Neural cell (in vitro differentiated cells): ENCODE results near the genes NDUFB3 and CASP8.

DNA sequence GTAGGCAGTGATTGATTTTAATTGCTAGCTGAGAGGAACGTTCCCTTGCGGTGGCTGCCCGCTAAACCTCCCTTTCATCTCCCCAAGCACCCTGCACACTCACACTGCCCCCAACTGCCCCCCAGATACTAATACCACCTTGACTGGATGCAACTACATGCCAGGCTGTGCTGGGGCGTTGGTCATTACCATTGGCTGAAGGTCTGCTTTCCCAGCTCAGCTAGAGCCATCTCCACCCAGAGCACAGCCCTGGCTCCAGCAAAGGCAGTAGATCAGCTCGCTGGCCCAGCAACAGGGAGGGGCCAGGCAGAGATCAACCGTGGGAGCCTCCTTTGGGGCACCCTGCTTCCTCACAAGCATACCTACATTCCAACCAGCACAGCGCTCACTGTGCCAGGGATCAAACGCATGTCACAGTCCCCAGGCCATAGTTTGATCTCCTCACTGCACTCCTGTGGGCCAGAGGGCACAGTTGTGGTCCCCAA is 70.3 kb upstream of the BZW1 start:
- RAMPAGE, long total RNA: no peak

DNA sequence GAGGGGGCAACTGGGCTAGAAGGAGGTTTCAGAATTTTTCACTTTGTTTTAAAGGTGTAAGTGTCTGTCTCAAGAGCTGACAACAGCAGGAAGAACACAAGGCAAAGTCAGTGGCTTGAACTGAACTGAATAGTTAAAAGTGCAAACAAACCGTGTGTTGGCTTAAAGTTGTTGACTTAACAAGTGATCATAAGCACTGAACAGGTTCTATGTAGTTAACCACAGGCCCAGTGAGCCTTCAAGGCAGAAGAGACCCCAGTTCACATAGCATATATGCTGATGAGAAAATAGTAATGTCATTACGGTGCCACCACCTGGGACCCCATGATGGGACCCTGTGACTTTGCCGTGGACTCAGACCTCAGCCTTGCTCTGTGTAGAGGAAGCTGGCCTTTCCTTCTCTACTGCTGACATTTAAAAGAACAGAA is 69.9 kb upstream of the BZW1 start:
- RAMPAGE, long total RNA: no peak

- RAMPAGE, long total RNA: no peak
These were observed 54.8 kb upstream of the BZW1 start for GRCh38 chr2:200756675-200757483.

GRCh38 chr2:200766146-200766513 is 45.6 kb upstream of the BZW1 start:
- RAMPAGE, long total RNA: no peak

DNA sequence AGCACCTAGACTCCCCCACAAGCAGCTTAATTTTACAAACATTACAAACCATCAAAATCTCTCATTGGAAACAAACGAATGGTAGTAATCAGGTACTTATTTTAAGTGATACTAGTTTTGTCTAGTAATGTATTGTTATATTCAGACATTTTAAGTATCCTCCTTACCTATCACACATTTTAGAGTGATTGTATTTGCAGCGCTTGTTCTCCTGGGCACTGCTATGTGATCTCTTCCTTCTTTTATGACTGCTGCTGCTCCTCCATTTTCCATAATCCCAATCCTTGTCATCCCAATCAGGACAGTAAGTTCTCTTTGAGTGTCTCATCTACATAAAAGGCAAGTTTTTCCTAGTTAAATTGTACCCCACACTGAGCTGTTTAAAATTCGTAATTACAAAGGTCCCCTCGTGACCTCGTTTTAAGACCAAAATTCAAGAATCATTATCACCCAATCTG is 2.9 kb downstream of the CLK1 start:
- RAMPAGE, long total RNA: no peak

GRCh38 chr2:200889803-200890014 is 538 bp downstream of the NIF3L1 start:
- RAMPAGE, long total RNA: no peak

DNA sequence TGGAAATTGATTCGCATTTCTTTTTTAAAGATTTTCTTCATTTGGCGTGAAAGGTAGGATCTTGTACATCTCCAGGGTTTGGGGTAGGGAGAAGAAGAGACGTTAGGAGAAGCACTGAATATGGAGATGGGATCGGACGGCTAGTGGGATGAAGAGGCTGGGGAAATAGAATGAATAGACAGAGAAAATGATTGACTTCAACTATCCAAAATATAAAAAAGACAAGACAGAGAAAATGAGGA is 787 bp upstream of the ORC2 start:
- RAMPAGE, long total RNA: no peak

DNA sequence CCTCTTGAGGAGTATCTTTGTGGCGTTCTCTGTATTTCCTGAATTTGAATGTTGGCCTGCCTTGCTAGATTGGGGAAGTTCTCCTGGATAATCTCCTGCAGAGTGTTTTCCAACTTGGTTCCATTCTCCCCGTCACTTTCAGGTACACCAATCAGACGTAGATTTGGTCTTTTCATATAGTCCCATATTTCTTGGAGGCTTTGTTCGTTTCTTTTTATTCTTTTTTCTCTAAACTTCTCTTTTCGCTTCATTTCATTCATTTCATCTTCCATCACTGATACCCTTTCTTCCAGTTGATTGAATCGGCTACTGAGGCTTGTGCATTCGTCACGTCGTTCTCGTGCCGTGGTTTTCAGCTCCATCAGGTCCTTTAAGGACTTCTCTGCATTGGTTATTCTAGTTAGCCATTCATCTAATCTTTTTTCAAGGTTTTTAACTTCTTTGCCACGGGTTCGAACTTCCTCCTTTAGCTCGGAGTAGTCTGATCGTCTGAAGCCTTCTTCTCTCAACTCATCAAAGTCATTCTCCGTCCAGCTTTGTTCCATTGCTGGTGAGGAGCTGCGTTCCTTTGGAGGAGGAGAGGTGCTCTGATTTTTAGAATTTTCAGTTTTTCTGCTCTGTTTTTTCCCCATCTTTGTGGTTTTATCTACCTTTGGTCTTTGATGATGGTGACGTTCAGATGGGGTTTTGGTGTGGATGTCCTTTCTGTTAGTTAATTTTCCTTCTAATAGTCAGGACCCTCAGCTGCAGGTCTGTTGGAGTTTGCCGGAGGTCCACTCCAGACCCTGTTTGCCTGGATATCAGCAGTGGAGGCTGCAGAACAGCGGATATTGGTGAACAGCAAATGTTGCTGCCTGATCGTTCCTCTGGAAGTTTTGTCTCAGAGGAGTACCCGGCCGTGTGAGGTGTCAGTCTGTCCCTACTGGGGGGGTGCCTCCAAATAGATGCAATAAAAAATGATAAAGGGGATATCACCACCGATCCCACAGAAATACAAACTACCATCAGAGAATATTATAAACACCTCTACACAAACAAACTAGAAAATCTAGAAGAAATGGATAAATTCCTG is 36.0 kb downstream of the HYCC2 start:
- RAMPAGE, long total RNA: no peak

GRCh38 chr2:201071475-201072416 is at the start of gene NDUFB3:
NDUFB3 (plus strand) TSS chr2:201072001.
- RAMPAGE, long total RNA: start-site peak on the minus strand at chr2:201071567-201071676, 4,325 and 2,895 reads in 2 replicates; start-site peak on the plus strand at chr2:201071989-201072047, 1,298 and 1,110 reads in 2 replicates

DNA sequence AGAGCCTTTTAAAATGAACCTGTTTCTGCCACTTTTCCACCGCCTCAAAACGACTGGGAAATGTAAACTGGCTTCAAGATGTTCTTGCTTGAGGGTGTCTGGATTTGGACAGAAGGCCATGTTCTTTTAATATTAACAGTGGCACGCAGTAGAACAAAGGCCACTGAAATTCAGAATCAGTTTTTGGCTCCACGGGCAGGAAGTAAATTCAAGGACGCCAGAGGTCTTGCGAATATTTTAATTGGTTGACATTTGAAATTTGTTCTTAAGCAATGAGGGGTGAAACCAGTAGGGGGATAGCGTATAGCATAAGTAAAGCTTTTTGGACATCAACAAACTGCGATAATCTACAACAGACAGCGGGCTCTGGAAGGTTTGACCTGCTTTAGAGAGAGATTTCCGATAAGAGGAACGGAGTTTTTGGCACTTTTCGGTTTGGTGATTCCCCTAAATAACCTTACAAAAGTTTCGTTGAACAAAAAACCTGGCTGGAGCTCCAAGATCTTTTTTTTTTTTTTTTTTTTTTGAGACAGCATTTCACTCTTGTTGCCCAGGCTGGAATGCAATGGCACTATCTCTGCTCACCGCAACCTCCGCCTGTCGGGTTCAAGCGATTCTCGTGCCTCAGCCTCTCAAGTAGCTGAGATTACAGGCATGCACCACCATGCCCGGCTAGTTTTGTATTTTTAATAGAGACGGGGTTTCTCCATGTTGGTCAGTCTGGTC is 1.4 kb downstream of the CFLAR start:
- RAMPAGE, long total RNA: no peak

GRCh38 chr2:201126545-201127486 is 10.9 kb downstream of the CFLAR start:
- RAMPAGE, long total RNA: no peak

DNA sequence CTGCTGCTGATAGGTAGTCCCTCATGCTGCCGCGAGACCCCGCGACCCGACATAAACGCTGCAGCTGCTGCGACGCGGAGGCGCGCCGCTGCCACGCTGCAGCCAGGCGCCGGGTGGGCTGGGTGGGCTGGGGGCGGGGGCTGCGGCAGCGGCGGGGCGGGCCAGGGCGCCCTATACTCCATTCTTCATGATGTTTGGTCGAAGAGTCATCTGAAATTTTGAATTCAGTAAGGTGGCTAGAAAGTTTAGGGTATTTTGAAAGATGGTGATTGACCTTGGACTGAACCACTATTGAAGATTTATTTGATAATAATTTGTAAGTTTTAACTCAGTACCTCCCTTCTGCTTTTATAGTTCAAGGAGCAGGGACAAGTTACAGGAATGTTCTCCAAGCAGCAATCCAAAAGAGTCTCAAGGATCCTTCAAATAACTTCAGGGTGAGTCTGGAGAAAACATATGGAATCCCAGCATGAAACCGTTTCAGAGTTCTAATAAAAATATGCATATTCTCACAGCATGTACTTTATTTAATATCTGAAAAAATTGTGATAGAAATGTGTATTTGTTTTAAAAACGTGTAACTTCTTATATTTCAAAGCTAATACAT is 24.1 kb downstream of the CFLAR start:
- RAMPAGE, long total RNA: no peak

- RAMPAGE, long total RNA: no peak
These were observed at the start of gene CASP8 for GRCh38 chr2:201260337-201260897. CASP8 (plus strand) TSS chr2:201260536.

DNA sequence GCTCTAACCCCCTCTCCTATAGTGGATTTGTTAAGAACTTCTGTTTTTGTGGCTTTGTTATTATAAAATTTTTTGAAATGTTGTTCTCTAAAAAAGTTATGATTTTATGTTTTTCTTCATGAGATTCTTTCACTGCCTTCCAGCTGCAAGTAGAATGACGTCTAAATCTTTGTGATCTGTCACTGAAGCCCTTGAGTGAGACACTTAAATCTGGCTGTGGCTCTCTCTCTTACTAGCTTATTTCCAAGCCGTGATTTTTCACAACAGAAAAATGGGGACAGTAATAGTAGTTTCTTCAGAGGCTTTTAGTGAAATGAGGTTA is 1.6 kb downstream of the CASP8 start:
- RAMPAGE, long total RNA: no peak

- RAMPAGE, long total RNA: no peak
These were observed 3.5 kb downstream of the CASP8 start for GRCh38 chr2:201263847-201264177.

DNA sequence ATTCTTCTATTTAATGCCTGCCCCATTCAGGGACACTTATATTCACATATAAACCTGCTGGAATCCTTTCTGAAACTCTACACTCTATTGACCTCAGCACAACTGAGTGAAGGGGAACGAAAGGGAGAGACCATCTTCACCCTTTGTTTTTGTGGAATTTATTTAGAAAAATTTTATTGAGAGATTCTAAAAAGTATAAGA is 21.4 kb upstream of the FLACC1 start:
- RAMPAGE, long total RNA: no peak

- RAMPAGE, long total RNA: no peak
These were observed 6.9 kb downstream of the STRADB start for GRCh38 chr2:201458520-201458796.

DNA sequence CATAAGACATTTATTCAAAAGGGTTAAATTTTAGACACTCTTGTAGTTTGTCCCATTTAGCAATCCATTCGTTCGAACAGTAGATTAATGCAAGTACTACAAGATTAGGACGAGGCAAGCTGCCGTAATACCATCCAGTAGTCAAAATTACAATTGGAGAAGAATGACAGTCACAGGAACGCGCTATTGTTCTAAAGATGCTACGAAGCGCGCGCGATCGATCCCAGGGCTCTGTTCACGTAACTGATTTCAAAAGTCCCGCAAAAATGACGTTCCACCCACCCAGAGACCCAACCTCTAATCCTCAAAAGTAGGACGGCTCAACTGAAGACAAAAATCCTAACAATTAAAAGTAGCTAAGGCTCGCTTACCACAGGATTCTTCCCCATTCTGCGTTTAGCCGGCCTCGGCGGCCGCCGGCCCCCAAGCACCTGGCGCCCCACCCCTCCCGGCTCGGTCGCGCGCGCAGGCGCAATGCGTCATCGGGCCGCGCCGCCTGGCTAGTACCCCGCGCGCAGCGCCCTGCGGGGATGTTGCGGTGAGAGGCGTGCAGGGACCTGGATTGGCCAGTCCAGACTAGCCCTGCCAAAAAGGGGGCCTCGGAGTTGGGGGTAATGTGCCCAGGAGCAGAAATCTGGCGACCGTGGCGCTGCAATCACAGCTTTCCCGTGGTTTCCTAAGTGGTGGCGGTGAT is 918 bp downstream of the TMEM237 start:
- RAMPAGE, long total RNA: start-site peak on the minus strand centred at position 431 of the sequence, 51 bp wide, 1,747 and 1,340 reads in 2 replicates; start-site peak on the plus strand centred at position 501 of the sequence, 53 bp wide, 21 and 10 reads in 2 replicates

GRCh38 chr2:201697952-201698151 is 592 bp downstream of the MPP4 start:
- RAMPAGE, long total RNA: no peak

DNA sequence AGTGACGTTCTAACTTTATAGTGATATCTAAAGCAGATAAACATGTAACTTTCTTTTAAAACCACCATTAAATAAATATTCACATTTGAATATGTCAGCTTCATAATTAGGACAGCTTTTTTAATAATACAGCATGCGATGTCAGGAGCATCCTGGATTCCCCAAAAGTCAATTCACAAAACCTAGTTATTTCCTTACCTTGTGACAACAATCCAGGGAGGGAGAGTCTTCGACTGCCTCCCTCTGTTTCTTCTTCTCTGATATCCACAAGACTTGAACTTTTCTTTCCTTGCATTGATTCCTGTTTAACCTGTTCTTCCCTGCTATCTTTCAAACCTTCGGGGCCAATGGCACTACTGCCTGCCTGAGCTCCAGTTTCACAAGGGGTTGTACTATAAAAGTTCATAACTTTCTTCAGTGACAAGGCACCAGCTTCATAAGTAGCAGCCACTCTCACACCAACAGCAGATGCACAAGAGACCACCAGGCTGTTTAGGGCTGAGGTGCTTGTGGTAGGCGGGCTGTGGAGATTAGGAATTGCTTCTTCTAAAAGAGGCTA is 23.4 kb downstream of the ALS2 start:
- RAMPAGE, long total RNA: no peak